Spinal cord (tissue), 3 donors: ENCODE measurements around a stretch of chr18.

DNA sequence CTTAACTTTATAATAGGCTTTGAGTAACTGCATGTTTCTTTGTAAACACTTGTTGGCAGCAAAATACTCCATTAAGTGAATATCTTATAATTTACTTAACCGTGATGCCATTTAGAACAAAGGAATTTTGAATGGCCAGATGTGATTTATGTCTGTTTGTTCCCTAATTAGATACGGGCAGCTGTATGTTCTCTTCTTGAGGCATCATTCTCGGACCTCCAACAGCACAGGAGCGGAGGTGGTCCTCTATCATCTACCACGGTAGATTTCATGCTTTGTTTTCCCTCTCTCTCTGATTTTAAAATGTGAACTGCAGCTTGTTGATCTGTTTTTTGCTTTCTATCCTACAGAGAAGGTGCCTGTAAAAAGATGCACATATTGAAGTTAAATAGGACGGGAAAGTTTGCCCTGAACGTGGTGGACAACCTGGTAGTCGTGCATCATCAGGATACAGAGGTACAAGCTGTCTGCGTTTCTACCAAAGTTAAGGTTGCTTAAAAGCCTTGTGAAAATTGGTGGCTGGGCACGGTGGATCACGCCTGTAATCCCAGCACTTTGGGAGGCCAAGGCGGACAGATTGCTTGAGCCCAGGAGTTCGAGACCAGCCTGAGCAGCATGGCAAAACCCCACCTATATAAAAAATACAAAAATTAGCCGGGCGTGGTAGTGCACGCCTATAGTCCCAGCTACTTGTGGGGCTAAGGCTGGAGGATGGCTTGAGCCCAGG lies 15.6 kb downstream of the RMC1 start:
- PRO-cap, result no peak
- RAMPAGE, long total RNA, result no peak

GRCh38 chr18:23778702-23779551 lies 89.7 kb downstream of the LAMA3 start:
- PRO-cap, result no peak
- RAMPAGE, long total RNA, result no peak

DNA sequence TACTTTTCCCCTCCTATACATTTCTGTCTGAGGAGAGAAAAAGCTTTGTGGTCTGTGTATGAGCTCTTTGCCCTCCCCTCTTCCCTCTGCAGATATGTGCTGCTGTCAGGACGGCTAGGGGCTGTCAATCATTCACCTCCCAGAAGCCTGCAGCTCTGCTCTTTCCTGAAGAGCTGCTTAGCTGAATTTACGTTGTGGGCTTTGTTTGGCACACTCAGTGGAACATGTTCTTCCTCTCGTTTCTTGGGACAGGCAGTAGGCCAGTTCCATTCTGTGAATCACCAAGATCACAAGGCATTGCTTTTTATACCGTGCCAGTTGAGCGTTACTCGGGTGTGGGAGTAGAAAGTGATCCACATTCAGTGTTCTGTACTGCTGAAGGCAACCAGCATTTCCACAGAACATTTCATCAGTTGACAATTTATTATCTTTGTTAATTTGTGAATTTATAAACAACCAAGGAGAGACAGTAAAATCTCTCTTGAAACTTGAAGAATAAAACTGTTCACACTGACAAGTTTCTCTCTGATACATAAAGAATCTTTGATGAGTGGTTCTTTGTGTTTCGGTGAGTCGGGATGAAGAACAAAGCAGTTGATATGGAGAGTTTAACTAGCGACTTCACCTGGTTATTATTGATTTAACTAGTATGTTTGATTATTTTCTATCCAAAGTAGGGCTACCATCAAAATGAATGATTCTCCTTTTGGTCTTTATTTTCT lies 136.9 kb downstream of the LAMA3 start:
- PRO-cap, result no peak
- RAMPAGE, long total RNA, result no peak

GRCh38 chr18:23837510-23838025 lies 148.3 kb downstream of the LAMA3 start:
- PRO-cap, result no peak
- RAMPAGE, long total RNA, result no peak

DNA sequence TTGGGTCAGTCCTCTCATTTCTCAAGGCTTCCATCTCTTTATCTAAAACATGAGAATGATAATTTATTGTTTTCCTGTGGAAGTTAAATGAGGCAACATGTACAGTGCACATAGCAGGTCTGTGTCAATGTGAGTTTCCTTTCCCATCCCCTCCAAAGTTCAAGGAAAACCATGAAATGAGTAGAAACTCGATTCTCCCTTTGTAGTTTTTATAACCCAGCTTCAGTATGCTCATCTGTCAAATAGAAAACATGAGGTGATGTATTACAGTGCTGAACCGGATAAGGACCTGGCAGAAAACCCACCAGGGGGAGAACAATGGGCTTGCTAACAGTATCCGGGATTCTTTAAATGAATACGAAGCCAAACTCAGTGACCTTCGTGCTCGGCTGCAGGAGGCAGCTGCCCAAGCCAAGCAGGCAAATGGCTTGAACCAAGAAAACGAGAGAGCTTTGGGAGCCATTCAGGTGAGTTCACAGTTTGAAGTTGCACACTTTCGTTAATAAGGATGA lies 113.6 kb upstream of the TTC39C start:
- PRO-cap, result no peak
- RAMPAGE, long total RNA, result no peak

DNA sequence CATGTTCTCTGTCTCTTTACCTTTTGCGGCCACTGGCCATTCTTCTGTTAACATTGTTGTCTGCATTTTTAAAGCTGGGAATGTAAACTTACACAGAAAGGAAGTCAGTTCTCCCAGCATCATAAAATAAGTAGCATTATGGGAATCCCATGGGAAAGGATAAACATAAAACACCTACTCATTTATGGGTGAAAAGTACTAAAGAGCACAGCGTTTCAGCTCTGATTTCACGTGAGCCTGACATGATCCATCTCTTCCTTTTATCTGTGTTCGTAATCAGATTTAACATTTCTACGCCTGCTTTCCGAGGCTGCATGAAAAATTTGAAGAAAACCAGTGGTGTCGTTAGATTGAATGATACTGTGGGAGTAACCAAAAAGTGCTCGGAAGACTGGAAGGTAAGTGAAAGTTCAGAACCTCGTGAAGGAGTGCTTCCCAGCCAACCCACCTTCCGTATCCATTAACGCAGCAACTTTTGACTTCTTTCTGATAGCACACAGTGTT lies 86.7 kb upstream of the TTC39C start:
- PRO-cap, result no peak
- RAMPAGE, long total RNA, result no peak

GRCh38 chr18:23972435-23972839 lies 42.1 kb upstream of the TTC39C start:
- PRO-cap, result no peak
- RAMPAGE, long total RNA, result no peak

GRCh38 chr18:23992516-23993034 lies 22.0 kb upstream of the TTC39C start:
- PRO-cap, result no peak
- RAMPAGE, long total RNA, result no peak

GRCh38 chr18:24015805-24016453 lies 1.4 kb downstream of the TTC39C start:
- PRO-cap, result no peak
- RAMPAGE, long total RNA, result no peak

GRCh38 chr18:24114927-24115744 lies 23.7 kb upstream of the CABYR start:
- PRO-cap, result no peak
- RAMPAGE, long total RNA, result no peak

DNA sequence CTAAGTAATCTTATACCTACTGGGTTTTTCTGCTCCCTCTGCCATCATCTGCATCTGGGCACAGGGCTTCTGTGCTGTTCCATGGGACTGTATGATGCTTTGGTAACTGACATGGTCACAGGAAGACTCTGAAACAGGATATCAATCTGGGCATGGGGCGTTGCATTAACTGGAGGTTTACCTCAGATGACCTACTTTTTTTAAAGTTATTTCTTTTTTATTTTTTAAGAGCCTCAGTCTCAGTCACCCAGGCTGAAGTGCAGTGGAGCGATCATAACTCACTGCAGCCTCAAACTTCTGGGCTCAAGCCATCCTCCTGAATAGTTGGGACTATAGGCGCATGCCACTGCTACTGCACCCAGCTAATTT lies 365.3 kb downstream of the SS18 start:
- PRO-cap, result no peak
- RAMPAGE, long total RNA, result no peak

DNA sequence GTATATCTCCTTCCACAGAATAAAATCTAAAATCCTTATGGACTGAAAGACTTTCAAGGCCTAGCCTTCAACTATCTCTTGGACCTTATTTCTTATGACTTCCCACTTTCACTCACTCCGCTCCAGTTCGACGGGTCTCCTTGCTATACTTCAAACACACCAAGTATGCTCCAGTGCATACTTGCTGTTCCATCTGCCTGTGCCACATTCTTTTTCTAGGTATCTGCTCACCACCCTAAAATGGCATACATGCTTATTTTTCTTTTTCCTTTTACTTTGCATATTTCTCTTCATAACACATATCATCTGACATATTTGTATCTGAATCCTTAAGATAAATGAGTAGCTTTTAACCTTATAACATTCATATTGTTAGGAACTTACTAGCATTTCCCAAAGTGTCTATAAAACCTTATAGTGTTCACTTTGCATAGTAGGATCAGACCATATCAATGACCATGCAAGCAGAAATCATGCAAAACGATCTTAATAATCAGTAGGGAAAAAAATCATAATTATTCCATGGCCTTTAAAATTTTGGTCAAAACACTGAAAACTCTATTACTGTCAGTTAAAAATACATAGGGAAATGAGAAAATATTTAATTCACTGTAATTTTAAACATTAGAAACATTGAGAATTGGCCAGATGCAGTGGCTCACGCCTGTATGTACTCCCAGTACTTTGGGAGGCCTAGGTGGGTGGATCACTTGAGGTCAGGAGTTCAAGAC lies 45.0 kb downstream of the SS18 start:
- PRO-cap, result no peak
- RAMPAGE, long total RNA, result no peak

DNA sequence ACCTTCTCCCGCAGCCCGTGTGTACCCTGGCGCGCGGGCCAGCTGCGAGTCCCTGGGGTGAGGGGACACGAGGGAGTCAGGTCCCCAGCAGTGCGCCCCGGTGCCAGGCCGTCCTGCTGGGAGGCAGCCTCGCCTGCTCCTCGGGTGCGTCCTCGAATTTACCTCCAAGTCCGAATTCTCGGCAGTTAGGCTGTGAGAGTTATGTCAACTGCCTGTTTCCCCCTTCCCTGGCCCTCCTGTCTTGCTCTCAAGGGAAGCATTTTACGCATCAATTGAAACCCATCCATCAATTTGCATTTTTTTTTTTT lies 1.6 kb upstream of the KCTD1 start:
- PRO-cap, result no peak
- RAMPAGE, long total RNA, result no peak

GRCh38 chr18:26550916-26551426 lies 2.6 kb upstream of the KCTD1 start:
- PRO-cap, result no peak
- RAMPAGE, long total RNA, result no peak

GRCh38 chr18:26656727-26657751 lies 108.7 kb upstream of the KCTD1 start:
- PRO-cap, result no peak
- RAMPAGE, long total RNA, result no peak

DNA sequence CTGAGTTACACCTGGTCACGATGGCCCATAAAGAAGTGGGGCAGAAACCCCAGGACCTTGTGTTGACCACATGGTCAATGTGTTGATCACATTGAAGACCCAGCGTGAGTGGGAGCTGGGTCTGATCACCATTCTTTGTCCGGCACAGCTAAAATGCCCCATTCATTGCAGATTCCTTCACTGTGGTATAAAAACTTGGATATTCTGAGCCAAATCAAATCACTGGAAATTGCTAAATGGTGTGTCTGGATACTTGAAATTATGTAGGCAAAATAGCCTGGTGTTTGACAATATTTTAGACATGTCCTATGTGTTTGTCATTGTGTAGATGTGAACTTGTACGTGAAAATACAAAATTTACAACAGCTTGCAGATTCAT lies 117.0 kb upstream of the KCTD1 start:
- PRO-cap, result no peak
- RAMPAGE, long total RNA, result no peak

DNA sequence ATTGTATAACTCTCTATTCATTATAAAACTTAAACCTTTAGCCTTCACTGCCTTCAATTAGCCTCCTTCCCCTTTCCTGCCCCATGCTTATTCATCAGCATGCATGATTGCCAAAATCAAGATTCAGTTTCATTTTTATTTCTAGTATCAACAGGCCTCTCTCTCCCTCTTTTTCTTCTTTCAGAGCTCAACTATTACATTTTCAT lies 113.1 kb downstream of the AQP4 start:
- PRO-cap, result no peak
- RAMPAGE, long total RNA, result no peak

- PRO-cap, result no peak
- RAMPAGE, long total RNA, result no peak
Measured at GRCh38 chr18:26864791-26865056, 783 bp downstream of the AQP4 start.

- PRO-cap, result no peak
- RAMPAGE, long total RNA, result no peak
Measured at GRCh38 chr18:29067973-29068219, 891.0 kb upstream of the CDH2 start.

- PRO-cap, result no peak
- RAMPAGE, long total RNA, result no peak
Measured at GRCh38 chr18:30419311-30419806, 623.2 kb downstream of the DSC3 start.